ENCODE measurements around a stretch of chr5.

- PRO-cap: no peak
These were observed 12.3 kb downstream of the AFF4 start for GRCh38 chr5:132951086-132951578.

DNA sequence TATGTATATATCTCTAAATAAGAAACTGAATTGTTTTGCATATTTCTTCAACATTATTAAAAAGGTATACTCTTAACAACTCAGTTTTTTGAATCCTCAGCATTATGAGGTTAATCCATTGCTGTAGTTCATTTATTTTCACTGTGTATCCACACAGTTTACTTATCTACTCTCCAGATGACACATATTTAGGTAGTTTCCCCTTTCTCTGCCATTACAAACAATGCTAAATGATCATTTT is 11.7 kb downstream of the AFF4 start:
- PRO-cap: no peak

DNA sequence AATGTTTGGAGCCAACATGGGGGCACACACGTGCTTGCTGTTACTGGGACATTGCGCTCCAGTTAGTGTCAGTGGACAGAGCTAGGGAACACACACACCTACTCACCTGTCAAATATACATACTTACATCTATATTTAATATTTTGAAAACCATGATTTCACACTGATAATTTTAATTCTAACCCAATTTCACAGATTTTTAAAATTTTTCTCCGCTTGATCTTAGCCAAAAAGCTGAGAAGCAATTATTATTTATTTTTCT is 10.2 kb downstream of the ZCCHC10 start:
- PRO-cap: no peak

- PRO-cap: no peak
These were observed 2.2 kb upstream of the HSPA4 start for GRCh38 chr5:133049440-133050146.

- PRO-cap: no peak
These were observed 39.3 kb downstream of the HSPA4 start for GRCh38 chr5:133091028-133091602.

GRCh38 chr5:133327797-133328440 is 276.1 kb downstream of the HSPA4 start:
- PRO-cap: no peak

DNA sequence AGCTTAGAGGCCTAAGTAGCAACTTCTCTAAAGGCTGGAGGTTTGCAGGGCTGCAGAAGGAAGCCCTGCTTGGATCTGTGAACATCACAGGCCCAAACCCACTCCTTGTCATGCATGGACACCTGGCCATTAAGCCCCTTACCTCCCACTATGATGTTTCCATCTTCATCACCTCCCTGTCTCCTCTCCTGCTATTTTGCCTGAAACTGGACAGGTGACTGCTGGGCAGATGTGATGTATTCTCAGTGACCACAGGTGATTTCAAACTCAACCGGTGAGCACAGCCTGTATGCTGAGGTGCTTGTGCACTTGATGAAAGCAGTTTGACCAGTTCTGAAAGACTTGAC is 205.2 kb downstream of the FSTL4 start:
- PRO-cap: no peak

- PRO-cap: no peak
These were observed 89.4 kb downstream of the FSTL4 start for GRCh38 chr5:133522884-133523451.

GRCh38 chr5:133821157-133821749 is 147.2 kb downstream of the C5orf15 start:
- PRO-cap: no peak

DNA sequence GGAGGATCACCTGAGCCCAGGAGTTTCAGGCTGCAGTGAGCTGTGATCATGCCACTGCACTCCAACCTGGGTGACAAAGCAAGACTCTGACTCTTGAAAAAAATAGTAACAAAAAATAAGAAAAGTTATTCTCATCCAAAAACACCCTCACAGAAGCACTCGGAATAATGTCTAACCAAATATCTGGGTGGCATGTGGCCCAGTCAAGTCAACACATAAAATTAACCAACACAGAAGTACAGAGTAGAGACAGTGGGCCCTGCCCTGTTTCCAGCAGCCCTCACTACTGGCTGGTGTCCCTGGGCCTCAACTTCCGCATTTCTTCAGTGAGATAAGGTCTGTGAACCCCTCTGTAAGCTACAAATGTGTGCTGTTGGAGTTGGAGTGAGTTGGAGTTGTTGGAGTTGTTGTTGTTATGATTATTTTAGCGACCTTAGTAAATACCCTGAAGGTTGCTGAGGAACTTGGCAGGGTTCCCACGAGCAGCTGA is 30.4 kb downstream of the C5orf15 start:
- PRO-cap: no peak

GRCh38 chr5:134127943-134128277 is 13.4 kb downstream of the TCF7 start:
- PRO-cap: no peak

DNA sequence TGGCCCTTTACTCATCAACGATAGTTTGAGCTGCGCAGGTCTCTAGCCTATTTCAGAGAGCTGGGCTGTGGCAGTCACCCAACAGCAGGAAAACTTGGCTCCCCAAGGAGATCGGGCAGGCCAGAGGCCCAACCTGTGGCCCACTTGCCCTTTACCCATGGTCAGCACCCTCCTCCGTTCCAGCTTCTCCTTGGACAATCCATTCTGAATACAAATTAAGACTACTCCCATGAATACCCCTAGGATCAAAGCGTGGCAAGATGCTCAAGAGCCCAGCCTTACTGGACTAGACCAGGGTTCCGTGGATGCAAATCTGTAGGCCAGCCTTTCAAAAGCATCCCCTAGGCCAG is 25.2 kb downstream of the TCF7 start:
- PRO-cap: no peak

GRCh38 chr5:134158322-134158825 is 18.4 kb downstream of the SKP1 start:
- PRO-cap: no peak

- PRO-cap: bidirectional peak, plus-strand start at chr5:134503649, minus-strand start at chr5:134503607
These were observed 22.2 kb upstream of the JADE2 start for GRCh38 chr5:134503235-134503784.

GRCh38 chr5:134505944-134507090 is 19.2 kb upstream of the JADE2 start:
- PRO-cap: no peak

GRCh38 chr5:134763649-134764249 is 5.2 kb downstream of the DDX46 start:
- PRO-cap: no peak

GRCh38 chr5:134846601-134847132 is 899 bp downstream of the C5orf24 start:
- PRO-cap: no peak

- PRO-cap: no peak
These were observed 23.3 kb downstream of the PCBD2 start for GRCh38 chr5:134928250-134928628.

DNA sequence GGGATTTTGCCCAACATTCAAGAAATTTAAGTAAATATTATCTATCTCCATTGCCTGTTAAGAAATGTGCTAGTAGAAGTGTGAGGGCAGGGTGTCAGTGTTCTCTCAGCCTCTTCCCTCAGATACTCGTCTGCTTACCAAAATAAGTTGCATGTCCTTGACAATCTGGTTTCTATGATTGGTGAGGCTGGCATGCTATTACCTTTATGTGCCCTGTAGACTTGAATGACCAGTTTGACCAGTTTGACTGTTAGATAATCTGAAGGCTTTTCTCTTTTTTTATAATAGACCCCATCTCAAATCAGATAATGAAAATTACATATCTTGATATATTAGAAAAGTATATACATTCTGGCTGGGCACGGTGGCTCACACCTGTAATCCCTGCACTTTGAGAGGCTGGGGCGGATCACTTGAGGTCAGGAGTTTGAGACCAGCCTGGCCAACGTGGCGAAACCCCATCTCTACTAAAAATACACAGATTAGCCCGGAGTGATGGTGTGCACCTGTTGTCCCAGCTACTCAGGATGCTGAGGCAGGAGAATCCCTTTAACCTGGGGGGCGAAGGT is 437 bp downstream of the CATSPER3 start:
- PRO-cap: no peak

GRCh38 chr5:135028627-135029091 is 5.4 kb downstream of the PITX1 start:
- PRO-cap: no peak